Jejunum (tissue), 1 donor: ENCODE data around the genes AMDHD2, CEMP1, PRSS27, IL32 and ZNF200.

GRCh38 chr16:2519685-2520605, at the start of gene AMDHD2:
Gene AMDHD2 (plus strand): TSS chr16:2520371.
- PRO-cap: bidirectional peak, plus-strand start at chr16:2520397, minus-strand start at chr16:2520182

DNA sequence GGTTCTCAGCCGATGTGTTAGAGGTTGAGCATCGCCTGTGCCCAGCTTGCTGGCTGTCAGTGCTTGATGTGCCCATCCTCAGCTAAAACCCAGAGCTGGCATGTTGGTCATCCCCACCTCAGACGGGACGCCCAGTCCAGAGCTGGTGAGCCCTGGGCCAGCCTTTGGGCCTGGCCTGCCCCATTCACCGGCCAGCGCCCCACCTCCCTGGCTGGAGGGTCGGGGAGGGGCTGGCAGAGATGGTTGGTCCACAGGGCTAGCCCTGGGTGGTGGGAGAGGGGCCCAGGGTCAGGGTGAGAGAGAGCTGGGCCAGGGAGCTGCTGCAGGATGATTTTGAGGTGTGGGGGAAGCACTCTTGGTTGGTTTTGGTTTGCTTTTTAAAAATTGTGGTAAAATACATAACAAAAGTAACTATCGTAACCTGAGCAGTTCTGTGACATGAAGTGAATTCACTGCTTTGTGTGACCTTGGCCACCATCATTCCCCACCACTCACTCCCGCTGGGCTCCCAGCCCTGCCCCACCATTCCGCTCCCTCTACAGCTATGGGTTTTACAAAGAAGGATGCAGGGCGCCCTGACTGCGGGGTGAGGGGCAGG, at the start of gene CEMP1:
TSS of gene CEMP1 (minus strand) at position 411 of the 598 bp plus-strand sequence.
- PRO-cap: no peak

- PRO-cap: no peak
These were observed 64.6 kb downstream of the PDPK1 start for GRCh38 chr16:2602445-2602748.

GRCh38 chr16:2691859-2693081, 9.9 kb downstream of the KCTD5 start:
- PRO-cap: no peak

- PRO-cap: no peak
These were observed at the start of gene PRSS27 for GRCh38 chr16:2720027-2720436. Gene PRSS27 (minus strand): TSS chr16:2720224.

- PRO-cap: no peak
These were observed 7.3 kb downstream of the SRRM2 start for GRCh38 chr16:2759432-2760542.

- PRO-cap: no peak
These were observed 11.6 kb downstream of the SRRM2 start for GRCh38 chr16:2764183-2764303.

GRCh38 chr16:2860844-2861700, 3.1 kb upstream of the PRSS22 start:
- PRO-cap: no peak

- PRO-cap: no peak
These were observed 9.0 kb upstream of the KREMEN2 start for GRCh38 chr16:2955010-2955534.

- PRO-cap: no peak
These were observed 1.2 kb upstream of the PKMYT1 start for GRCh38 chr16:2981284-2981911.

DNA sequence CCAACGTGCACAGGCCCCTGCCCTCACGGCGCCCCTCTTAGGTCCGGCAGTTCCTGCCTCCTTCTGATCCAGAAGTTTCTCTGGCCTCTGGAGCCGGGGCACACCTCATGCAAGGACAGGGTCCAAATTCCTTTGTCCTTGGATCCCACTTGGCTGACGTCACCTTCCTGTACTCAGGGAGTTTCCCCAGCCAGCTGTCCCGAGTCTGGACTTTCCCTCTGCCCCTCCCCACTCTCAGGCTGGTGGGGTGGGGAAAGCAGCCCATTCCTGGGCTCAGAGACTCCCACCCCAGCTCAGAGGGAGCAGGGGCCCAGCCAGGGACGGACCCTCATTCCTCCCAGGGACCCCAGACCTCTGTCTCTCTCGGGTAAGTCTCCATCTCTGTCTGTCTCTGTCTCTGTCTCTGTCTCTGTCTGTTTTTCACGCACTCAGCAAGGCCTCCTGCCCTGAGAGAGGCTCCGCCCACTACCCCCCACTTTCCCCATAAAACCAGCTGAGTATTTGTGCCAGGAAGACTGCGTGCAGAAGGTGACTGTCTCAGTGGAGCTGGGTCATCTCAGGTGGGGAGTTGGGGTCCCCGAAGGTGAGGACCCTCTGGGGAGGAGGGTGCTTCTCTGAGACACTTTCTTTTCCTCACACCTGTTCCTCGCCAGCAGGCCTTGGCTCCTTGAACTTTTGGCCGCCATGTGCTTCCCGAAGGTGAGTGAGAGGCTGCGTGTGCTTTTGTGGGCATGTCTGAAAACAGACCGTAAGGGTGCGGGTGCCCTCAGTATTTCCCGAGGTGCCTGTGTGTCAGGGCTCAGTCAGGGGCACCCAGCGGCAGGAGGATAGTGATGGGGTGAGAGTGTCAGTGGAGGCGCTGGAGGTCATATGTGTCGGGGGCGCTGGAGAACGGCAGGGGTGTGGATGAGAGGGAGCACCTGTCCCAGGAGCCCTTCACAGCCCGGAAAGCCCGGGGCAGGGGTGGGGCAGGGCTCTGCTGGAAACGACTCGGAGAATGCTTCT, at the start of gene IL32:
TSS of gene IL32 (plus strand) at position 513 of the 1,005 bp plus-strand sequence.
- PRO-cap: bidirectional peak, plus-strand start at position 231 of the sequence, minus-strand start at position 82 of the sequence; bidirectional peak, plus-strand start at position 512 of the sequence, minus-strand start at position 448 of the sequence; bidirectional peak, plus-strand start at position 971 of the sequence, minus-strand start at position 961 of the sequence

- PRO-cap: bidirectional peak, plus-strand start at chr16:3135181, minus-strand start at chr16:3134860
These were observed 476 bp upstream of the ZNF213 start for GRCh38 chr16:3134154-3134952.

DNA sequence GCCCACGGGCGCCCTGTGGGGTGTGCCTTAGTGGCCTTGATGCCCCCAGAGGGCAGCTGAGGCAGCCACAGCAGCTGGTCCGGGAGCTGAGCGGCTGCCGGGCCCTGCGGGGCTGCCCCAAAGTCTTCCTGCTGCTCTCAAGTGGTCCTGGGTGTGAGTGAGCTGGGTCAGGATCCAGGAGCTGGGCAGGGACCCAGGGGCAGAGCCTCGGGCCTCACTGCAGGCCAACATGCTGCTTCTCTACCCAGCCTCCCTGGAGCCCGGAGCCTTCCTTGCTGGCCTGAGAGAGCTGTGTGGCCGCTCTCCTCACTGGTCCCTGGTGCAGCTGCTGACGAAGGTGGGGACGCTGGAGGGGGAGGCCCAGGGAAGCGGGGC, 9.7 kb downstream of the ZNF213 start:
- PRO-cap: no peak

DNA sequence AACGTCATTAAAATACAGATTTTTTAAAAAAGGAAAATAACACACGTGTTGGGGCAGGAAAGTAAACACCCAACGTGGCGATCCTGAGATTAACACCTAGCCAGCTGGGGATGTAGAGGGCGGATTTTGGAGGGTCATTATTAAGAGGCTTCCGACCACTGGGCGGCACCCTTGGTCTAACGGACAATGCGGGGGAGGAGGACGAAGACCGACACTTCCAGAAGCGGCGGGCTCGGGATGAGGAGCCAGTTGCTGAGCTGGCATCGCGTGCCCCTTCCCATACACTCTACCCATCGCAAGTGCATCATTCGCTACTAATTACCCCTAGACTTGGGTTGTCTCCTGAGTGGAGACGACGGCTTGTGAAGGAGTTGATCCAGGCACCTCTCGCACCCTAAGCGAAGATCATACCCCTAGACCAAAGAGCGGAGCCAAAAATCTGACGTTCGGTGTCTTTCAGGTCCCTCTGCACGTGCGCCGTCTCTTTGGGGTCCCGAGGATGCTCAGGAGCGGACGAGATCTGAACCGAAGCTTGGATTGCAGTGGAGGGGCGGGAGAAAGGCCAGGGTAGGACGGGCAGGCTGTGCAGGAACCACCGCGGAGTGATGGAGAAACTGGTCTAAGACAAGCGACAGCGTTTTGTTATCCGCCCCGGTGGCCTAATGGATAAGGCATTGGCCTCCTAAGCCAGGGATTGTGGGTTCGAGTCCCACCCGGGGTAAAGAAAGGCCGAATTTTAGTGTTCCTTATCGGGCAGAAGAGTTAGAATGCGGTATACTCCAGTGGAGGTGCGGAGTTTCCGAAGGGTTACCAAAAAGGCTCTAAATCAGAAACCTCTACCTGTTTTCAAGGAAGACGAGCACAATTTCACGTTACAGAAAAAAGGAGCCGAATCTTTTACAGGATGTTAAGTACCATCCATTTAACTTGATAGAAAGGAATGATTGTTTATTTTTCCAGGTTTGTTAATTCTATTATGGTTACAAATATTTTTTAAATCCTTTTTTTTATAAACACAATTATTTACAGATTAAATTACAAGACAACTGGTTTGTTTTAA, 17.8 kb downstream of the ZNF213 start:
- PRO-cap: bidirectional peak, plus-strand start at position 645 of the sequence, minus-strand start at position 658 of the sequence

DNA sequence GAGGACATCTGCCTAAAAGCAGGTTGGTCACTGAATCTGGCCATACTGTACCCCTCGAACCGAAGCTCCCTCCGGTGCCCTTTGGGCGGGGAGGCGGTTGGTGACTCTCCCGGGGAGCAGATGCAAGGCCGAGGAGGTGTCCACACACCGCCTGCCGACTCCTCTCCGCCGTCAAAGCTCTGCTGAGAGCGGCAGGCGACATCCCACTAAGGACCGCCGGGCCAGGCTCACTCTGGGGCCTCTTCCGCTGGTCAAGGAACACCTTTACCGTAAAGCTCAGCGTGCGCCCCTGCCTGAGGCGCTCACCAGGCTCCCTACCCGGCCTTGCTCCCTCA, 406 bp downstream of the ZNF200 start:
- PRO-cap: no peak

DNA sequence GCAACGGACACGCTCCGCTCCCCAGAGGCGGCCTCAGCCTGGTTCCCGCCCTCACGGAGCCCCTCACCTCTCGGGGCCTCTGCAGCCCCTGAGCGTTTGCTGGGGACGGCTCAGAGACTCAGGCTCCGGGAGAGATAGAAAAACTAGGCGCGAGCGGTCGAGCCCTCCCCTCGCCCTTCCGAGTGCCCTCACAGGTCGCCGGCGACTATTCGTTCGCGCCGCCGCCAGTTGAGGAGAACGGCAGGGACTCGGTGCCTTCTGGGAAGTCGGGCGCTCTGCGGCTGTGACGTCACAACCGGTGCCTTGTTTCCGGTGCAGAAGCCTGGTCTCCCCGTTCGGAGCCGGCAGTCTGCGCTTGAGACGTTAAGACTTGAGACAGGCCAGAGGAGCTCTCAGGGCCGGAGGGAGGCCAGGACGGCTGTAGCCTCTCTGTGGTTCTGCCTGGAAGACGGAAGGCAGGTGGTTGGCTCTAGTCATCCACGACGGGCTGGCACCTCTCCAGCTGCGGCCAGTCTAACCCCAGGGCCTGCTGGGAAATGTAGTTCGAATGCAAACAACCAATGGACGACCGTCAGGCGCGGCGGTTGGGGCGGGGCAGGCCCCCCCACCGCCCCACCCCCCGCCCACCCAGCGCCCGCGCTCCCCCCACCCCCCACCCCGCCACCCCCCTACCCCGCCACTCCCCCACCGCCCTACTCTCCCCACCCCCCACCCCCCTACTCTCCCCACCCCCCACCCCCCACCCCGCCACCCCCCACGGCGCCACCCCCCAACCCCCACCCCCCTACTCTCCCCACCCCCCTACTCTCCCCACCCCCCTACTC, at the start of gene ZNF200:
TSS of gene ZNF200 (minus strand) at position 239 of the 824 bp plus-strand sequence.
- PRO-cap: bidirectional peak, plus-strand start at position 315 of the sequence, minus-strand start at position 203 of the sequence

DNA sequence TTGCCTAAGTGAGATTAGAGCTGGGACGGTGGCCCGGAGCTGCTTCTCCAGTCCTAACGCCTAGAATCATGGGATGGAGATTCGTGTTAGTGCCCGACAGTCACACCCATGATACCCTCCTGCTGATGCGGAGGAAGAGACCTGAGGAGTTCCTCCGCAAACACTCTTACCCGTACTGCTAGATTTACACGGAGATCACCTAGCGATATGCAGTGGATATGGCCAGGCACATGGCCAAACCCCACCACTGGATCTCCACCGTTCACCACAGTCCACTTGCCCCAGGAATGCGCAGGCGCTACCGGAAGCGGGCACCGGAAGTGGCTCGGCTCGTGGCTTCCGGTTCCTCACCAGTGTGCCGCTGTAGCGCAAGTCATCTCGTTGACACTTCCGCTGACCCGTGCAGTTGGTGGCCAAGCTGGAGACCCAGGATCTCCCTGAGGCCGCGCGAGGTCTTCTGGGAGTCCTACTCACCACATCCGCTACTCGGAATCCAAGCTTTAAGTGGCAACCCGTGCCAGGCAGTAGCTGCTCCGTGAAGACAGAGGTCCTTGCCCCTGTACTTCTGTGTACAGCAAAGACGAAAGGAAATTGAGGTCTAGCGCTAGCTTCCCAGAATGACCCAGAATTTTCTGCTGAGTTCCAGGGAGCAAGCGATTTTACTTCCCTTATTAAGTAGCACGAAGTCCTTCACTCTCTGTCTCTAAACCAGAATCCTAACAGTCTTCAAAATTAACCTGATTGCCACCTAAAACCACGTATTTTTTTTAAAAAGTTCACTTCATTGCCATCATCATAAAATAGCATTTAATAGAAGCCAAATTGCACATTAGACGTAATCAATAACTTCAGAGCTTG, 11.4 kb downstream of the ZNF597 start:
- PRO-cap: no peak

GRCh38 chr16:3457353-3458466, 14.2 kb downstream of the NAA60 start:
- PRO-cap: bidirectional peak, plus-strand start at chr16:3457728, minus-strand start at chr16:3457668; bidirectional peak, plus-strand start at chr16:3458013, minus-strand start at chr16:3457936

GRCh38 chr16:3592510-3592998, 15.4 kb upstream of the NLRC3 start:
- PRO-cap: no peak

GRCh38 chr16:3612858-3613556, 1.6 kb upstream of the SLX4 start:
- PRO-cap: no peak